ENCODE measurements around the genes KRT28, KRTAP4-16, KRTAP4-2 and KRTAP9-6.

DNA sequence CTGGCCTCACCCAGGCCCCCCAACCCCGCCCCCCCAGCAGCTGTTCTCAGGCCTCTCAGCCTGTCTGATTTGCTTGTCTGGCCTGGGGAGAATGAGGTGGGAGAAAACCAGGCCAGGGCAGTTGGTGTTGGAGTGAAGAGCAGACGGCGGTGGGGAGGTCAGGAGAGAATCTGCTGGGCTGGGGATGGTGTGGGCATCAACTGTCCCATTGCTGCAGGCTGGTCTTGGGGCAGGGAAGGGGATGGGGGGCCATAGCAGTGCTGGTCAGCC lies 18.0 kb downstream of the GJD3 start:
- PRO-cap: no peak

DNA sequence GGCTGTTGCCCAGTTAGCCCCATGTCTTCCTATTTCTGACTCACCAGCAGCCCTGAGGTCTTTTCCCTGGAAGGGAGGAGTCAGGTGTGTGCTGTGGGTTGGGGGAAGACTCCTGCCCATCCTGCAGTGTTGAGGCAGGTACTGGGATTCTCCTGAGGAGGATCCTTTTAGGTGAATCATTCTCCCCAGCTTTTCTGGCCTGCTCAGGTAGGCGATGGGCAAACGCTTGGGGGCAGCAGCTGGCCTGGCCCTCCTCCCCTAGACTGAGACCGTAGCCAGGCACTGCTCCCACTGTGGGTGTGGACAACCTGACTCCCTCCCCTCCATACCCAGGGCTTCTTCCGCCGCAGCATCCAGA lies 15.1 kb downstream of the GJD3 start:
- PRO-cap: no peak

- PRO-cap: no peak
Observed at GRCh38 chr17:40351661-40352634, 12.6 kb downstream of the GJD3 start.

DNA sequence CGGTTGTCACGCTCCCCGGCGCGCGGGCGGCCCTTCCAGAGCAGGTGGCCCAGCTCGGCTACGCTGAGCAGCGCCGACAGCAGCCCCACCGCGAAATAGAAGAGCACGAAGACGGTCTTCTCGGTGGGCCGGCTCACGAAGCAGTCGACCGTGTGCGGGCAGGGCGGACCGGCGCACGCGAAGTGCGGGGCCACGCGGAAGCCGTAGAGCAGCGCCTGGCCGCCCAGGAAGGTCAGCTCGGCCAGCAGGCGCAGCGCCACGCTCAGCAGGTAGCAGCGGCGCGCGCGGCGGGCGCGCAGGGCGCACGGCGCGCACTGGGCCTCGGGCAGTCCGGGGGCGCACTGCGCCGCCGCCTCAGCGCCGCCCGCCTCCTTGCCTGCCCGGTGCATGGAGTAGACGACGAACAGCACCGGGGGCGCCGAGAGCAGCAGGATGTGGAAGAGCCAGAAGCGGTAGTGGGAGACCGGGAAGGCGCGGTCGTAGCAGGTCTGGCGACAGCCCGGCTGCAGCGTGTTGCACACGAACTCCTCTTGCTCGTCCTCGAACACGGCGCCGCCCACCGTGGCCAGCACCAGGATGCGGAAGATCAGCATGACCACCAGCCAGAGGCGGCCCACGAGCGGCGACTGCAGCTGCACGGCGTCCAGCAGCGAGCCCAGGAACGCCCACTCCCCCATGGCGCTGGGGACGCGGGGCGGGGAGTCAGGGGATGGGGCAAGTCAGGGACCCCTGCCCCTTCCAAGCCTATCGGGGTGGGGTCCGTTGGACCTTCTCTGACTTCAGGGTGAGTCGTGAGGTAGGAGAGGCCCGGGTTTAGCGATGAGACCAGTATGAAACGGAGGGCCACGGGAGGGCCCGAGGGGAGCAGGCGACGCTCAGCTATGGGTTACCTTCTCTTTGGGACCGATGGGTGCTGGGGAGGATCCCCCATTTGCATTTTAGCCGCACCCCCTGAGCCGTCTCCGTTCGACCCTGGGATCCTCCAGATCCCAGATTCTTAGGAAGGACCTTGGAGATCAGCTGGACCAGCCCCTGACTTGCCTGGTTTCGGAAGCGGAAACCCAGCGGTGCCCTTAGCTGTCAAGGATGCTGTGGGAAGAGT lies 1.0 kb downstream of the GJD3 start:
- PRO-cap: no peak

DNA sequence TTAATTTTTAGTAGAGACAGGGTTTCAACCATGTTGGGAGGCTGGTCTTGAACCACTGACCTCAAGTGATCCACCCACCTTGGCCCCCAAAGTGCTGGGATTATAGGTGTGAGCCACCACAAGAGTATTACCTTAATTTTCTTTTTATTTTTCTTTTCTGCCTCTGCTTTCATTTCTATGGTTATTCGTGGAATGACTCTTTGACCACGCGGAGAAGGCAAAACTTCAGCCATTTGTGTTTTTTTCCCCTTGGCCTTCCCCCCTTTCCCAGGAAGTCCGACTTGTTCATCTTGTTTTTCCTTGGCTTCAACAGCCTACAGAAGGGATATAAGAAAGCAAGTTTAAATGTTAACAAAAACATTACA lies 21.6 kb downstream of the TOP2A start:
- PRO-cap: no peak

- PRO-cap: no peak
Observed at GRCh38 chr17:40459030-40459463, 15.8 kb downstream of the IGFBP4 start.

DNA sequence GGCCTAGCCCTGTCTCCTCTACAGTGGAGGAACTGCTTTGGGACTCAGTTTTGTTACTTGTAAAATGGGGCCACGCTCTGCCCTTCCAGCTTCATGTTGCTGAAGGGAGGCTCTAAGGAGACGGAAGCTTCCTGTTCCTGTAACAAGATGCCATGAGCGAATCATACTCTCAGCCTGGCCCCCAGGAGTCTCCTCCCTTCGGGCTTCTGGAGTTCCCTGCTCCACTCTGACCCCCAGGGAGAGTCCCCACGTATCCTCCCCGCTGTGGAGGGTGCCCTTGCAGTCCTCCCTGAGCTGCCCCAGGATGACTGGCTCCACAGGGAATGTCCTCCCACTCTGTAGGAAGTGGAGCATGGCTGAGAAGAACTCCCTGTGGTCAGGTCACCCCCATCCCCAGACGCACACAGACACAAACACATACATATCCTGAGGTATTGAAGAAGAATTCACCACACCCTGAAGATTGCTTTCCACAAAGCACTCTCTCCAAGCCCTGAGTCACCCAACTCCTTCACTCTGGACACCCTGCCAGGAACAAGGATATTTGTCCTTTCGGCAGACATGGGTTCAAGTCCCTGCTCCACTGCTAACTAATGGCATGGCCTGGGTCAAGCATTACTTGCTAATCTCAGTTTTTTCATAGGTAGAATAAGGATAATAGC lies 20.1 kb upstream of the TNS4 start:
- PRO-cap: no peak

- PRO-cap: no peak
Observed at GRCh38 chr17:40542105-40542583, 23.1 kb downstream of the CCR7 start.

GRCh38 chr17:40560011-40560692 lies 5.1 kb downstream of the CCR7 start:
- PRO-cap: no peak

- PRO-cap: no peak
Observed at GRCh38 chr17:40596076-40597143, 31.1 kb upstream of the CCR7 start.

DNA sequence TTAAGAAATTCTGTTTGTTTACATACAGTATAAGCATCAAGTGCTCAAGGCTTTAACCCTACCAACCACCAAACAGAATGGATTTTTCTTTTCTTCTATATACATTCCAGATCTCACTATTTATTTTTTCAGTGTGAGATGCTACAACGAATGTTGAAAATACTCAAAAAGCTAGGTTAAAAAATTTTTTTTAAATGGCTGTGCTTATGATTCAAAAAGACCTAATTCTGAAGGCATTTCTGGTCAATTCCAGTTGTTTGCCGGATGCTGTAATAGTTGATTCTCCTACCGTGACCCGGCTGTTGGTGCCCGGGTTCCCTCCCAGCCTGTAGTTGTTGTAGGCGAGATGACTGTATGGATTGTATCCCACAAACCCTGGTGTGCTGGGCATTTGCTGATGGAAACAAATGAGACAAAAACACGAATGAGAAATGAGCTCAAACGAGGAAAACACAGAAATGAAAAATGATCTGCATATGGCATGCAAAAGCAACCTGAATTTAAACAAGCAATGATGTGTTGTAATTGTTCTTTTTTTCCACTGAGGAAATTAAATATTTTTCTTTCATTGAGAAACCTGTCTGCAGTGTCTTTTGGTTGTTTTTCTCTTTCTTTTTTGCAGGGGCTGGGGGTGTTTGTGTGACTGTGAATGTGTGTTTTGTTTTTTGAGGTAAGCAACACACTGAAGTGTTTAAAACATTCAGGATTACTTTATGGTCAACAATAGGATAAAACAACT lies 5.3 kb downstream of the SMARCE1 start:
- PRO-cap: no peak

GRCh38 chr17:40666431-40666737 lies 1.4 kb upstream of the KRT222 start:
- PRO-cap: no peak

GRCh38 chr17:40687079-40687431 lies 16.5 kb downstream of the KRT24 start:
- PRO-cap: no peak

GRCh38 chr17:40799729-40800028 lies at the start of gene KRT28:
Gene KRT28, minus strand, starts transcription at chr17:40799959.
- PRO-cap: no peak

GRCh38 chr17:40828641-40829041 lies 6.2 kb upstream of the KRT10 start:
- PRO-cap: no peak

- PRO-cap: no peak
Observed at GRCh38 chr17:40866718-40867210, 259 bp downstream of the KRT12 start.

DNA sequence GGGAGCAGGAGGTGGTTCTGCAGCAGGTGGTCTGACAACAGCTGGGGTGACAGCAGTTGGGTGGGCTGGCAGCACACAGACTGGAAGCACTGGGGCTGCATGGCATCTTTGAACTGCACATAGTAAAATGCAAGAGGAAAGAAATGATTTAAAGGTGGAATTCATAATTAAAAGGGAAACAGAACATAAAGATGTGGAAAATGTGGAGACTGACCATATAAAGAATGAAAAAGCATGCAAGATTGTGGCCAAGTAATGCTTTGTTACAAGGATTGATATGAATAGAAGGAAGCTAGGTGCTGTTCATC lies at the start of gene KRTAP4-16:
KRTAP4-16 (minus strand) TSS at position 121 of the 308 bp plus-strand sequence.
- PRO-cap: no peak

- PRO-cap: no peak
Observed at GRCh38 chr17:41177998-41178353, at the start of gene KRTAP4-2. Gene KRTAP4-2, minus strand, starts transcription at chr17:41178221.

GRCh38 chr17:41265209-41265632 lies at the start of gene KRTAP9-6:
Gene KRTAP9-6, plus strand, starts transcription at chr17:41265378.
- PRO-cap: no peak

DNA sequence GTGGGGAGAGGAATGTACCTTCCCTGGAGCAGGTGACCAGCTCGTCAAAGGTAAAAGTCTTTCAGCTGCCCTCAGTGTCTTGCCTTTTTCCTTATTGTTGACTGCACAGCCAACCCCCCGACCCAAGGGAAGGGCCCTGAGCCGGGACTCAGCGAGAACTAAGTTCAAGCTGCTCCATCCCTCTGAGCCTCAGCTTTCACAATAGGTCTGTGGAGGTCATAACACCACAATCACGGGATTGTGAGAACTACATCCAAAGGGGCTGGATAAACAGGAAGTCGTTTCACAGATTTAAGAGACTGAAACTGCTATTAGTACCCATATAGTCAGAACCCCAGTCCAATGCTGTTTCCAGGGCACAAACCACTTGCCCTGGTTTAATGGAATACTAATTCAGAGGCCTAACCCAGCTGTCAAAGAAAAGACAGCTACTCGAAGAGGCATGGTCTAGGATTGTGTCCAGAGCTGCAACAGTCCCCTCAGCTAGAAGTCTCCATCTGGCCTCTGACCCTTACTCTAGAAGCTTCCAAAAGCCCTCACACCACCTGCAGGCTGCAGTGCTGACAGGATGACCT lies 2.8 kb upstream of the KRT36 start:
- PRO-cap: no peak

Measured in WTC11 (cell line).